Hair follicular keratinocyte (primary cell): ENCODE measurements around a stretch of chr17.

DNA sequence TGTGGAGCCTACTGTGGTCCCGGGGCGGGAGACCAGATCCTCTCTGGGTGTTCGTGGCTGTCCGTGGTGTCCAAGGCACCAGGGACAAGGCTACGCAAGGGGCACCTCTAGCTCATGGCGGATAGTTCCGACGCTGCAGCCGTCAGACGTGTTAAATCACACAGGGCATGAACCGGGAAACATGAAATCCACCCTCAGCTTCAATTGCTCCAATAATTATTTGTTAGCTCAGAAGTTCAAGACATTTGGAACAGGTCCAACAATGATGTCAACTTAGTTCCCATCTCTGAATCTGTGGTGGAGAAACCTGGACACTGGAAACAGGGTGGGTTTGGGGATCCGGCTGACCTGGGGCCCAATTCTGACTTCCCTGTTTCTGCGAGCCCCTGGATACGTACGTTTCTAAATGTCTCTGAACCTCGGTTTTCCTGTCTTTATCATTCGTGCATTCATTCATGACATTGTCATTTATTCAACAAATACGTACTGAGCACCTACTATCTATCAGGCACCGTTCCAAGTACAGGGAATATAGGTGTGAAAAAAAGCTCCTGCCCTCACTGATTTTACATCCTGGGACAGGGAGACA lies 88.0 kb upstream of the DNAH17 start:
- RAMPAGE, long total RNA, result no peak

DNA sequence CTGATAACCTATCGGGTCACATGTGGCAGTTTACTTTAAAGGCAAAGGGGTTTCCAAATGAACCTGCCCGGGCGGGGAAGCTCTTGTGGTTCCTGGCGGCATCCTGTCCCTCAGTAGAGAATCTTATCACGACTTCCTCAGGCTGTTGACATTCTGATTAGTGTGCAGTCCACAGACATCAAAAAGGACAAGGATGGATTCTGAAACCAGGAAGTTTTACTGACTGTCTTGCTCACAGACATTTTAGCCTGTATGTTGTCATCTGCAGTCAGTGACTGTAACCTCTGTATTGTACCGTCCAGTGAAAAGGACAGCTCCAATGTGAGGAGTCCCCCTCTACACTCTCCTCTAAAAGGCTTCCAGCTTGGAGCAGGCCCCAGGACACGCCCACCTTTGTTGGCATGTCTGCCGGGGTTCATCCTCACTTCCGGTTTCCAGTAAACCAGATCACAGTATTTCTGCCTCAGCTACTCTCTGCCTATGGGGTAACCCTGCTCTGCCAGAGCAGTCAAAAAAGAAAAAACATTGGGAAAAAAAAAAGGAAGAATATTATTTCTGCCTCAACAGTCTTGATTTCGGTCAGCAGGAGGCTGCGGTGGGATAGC lies 88.9 kb upstream of the DNAH17 start:
- RAMPAGE, long total RNA, result no peak

DNA sequence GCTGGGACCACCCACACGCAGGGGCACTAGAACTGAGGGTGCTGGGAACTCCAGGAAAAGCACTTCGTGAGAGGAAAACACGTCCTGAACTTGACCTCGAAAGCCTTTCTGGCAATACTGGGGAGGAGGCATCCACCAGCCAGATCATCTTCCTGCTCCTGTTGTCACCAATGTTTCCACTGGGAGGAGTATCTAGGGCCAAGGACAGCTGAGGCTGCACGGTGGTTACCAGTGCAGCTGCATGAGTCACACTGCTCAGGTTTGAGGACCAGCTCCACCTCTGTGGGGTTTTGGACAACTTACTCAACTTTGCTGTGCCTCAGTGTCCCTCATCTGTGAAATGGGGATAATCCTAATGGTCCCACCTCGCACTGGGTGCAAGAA lies 100.4 kb upstream of the DNAH17 start:
- RAMPAGE, long total RNA, result no peak

DNA sequence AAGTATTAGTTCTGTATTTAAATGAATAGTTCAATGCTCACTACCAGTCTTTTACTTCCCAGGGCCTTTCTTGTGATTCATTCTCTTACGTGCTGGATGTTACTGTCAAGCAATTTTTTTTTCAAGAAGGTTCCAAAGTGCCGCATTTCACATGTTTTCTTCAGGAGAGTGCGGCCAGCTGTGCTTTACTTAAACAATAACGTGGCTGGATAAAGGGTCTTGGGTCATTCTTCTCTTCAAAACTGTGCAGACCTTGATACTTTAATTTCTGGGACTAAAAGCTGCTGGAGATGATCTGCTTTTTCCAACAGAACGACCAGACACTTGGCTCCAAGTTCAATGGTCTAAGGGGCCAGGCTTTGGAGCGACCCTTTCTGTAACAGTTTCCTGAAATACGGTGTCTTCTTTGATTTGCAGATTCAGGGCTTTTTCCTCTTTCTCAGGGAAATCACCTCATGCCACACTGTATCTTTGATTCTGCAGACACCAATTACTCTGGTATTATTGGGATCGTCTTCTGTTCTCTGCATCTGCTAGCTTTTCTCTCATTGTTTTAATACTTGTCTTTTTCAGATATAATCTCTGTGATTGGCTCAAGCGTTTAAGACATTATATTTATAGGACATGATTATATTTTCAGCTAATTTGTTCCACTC lies 96.3 kb downstream of the CYTH1 start:
- RAMPAGE, long total RNA, result no peak

DNA sequence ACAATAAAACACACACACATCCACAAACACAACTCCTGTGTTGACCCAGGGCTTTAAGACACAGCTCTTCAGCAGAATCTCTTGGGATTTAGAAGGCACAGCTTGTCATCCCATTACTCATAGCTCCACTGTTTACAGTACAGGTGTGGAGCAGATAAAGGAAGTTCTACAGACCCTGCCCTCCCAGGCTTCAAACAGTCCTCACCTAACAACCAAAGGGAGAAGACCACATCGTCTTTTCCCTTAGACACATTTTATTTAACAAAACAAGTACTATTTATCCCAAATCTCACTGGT lies 46.3 kb downstream of the CYTH1 start:
- RAMPAGE, long total RNA, result no peak

GRCh38 chr17:78738055-78738757 lies 43.9 kb downstream of the CYTH1 start:
- RAMPAGE, long total RNA, result no peak

DNA sequence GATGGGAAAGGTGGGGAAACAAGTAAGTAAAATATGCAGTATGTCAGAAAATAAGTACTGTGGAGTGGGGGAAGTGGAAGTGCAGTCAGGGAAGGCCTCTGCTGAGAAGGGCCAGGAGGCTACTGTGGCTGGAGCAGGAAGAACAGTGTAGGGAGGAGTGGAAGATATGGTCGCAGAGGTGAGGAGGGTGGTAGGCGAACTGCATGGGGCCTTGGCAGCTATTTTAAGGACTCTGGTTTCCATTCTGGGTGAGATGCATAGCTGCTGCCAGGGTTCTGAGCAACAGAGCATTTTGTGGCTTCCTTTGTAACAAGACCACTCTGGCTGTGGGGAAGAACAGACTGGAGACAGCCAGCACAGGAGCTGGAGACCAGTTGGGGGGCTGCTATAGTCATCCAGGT lies 42.7 kb downstream of the CYTH1 start:
- RAMPAGE, long total RNA, result no peak

DNA sequence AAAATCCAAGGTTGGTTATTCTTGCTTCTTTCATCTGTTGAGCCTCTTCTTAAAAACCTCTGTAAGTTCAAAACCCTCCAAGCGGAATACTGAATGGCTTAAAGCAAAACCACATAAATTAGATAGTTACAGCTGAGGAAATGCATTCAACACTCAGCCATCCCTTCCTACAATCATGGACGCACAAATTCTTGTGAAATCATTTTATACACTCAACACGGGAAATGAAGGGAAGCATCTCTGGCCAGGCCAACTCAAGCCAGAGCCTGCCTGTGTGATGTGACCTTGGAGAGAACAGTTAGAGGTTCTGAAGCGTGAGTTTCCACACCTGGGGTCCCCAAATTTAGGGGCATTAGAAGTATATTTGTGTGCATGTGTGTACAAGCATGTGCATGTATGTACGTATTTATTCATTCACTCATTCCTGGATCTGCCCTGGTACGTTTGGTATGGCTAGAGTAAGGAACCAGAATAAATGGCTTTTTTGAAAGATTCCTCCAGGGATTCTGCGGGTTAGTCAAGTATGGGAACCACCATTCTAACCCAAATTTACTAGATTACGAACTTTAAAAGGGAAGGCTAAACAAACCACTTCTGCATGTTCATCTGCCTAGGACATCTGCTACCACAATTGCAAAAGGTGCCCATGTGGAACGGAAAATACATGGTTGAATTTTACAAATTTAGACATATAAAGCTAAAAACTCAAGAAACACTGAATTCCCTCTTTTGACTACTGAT lies 22.3 kb downstream of the CYTH1 start:
- RAMPAGE, long total RNA, result no peak

DNA sequence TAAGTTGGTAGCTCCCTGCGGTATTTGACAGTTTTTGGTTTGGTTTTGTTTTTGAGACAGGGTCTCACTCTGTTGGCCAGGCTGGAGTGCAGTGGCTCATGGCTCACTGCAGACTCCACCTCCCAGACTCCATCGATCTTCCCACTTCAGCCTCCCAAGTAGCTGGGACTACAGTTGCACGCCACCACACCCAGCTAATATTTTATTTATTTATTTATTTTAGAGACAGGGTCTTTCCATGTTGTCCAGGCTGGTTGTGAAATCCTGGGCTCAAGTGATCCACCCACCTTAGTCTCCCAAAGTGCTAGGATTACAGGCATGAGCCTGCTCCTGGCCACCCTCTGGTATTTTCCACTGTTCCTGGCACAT lies 3.4 kb upstream of the CYTH1 start:
- RAMPAGE, long total RNA, result no peak

DNA sequence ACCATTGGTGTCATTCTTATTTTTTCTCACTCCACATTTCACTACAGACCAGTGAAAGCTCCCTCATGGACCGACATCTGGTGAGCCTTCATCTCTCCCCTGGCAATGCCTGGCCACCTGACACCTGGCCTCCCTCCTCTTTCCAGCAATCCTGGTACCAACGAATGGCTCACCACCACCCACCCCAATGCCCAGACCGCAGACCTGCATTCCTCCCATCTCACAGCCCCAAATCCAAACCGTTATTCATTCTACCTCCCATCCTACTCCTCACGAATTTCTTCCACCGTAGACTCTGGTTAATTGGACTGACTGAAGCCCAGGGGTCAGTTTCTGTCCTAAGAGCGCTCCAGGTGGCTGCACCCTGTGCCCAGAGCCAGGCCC lies 15.2 kb downstream of the USP36 start:
- RAMPAGE, long total RNA, result no peak

GRCh38 chr17:78827001-78827751 lies 13.4 kb downstream of the USP36 start:
- RAMPAGE, long total RNA, result no peak

DNA sequence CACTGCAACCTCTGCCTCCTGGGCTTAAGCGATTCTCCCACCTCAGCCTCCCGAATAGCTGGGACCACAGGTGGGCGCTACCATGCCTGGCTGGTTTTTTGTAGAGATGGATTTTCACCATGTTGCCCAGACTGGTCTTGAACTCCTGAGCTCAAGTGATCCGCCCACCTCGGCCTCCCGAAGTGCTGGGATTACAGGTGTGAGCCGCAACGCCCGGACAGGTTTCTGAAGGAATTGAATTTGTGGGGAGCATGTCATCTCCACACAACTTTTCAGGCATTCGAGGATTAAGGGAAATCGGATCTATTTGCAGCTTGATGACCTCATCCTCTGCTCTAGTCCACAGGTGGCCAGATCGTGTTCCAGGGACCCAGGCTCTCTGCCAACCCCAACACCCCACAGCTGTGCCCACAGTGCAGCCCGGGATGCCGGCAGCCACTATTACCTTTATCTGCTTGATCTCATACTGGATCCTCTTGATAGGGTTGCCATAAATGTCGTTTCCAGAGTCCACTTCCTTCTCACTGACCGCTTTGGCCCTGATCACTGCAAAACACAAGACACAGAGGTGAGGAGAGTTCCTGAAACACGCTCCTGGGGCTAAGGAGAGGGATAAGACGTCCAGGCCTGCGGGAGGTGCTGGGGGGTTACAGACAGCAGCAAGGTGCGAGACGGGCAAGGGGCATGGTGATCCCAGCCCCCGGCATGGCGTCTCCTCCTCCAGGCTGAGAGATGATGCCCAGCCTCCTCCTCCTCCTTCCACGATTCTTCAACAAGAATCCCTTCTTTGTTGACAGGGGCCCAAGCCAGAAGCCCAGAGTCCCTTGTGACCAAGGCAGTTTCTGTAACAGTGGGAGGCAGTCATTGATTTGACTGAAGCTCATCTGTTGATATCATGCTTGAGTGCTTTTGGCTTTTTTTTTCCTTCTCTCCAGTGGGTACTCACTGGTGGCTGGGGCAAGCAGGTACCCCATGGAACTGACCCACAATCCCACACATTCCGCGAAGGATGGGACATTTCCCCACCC lies 29.3 kb downstream of the CEP295NL start:
- RAMPAGE, long total RNA, result no peak

GRCh38 chr17:78876866-78877465 lies 26.0 kb downstream of the CEP295NL start:
- RAMPAGE, long total RNA, result no peak

- RAMPAGE, long total RNA, result no peak
Measured at GRCh38 chr17:78896255-78897212, 6.5 kb downstream of the CEP295NL start.

- RAMPAGE, long total RNA, result no peak
Measured at GRCh38 chr17:79005335-79005946, 4.1 kb downstream of the CANT1 start.

DNA sequence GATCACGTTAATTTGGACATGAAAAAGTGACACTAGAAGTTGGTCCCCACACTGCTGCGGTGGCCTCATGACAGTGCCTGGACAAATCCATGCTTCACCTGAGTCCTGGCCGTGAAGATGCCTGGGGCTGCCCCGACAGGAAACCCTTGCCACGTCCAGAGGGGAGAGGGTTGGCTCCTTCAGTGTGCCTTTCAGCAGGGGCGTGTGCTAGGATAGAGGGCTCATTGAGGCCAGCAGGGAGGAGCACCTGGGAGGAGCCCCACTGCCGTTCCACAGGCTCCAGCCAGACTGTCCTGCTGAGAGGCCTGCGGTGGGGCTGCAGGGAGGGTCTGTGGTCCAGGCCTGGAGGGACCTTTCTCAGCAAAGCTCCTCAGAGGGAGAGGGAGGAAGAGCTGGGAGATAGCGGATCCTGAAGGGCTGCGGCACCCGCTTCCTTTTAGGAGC lies 1.6 kb downstream of the CANT1 start:
- RAMPAGE, long total RNA, result no peak

DNA sequence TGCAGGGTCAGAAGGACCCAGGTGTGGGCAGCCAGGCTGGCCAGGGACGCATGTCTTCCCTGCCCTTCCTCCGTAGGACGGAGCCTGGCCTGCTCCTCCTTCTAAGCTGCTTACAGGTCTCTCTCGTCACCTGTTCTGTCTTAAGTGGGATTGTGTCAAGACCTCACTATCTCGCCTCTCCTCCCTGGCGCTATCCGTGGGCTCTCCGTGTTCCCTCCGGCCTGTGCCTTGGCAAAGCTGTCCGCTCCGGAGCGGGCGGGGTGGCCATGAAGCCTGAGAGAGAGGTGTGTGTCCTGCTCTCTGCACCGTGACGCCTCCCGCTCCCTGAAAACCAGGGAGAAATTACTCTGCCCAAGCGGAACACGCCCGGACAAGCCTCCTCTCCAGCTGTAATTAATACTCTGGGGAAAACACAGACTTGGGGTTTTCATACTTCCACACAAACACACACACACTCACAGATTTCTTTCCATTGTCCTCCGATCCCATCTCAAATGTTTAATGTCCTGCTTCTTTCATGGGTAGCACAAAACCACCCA lies 153.5 kb downstream of the ENGASE start:
- RAMPAGE, long total RNA, result no peak

DNA sequence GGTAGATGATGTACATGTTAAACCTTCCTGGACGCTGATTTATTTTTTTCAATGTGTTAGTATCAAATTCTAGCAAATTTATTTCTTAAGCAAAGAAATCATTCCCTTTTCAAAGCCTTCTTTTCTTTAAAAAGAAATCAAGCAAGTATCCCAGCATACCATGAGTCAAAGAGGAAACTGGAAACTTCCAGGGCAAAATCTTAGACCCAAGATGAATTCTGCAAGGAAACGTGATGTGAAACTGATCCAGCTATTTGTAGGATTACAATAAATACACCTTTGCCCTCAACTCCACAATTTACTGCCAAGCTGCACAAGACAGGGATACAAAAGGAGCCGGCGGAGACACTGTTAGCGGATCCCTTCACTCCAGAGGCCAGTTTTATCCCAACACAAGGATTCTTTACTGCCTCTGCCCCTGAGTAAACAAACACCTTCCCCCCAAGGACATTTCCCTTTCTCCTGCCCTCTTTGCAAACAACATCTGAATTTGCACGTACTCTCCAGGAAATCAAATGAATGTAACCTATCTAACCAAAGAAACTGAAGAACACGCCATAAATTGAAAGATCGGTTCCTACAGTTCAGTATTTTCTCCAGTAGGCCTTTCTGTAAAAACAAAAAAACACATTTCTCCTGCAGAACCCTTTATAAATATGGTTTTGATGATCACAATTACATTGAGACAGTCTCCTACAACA lies 1.6 kb upstream of the CBX2 start:
- RAMPAGE, long total RNA, result no peak

- RAMPAGE, long total RNA, result no peak
Measured at GRCh38 chr17:79840384-79841401, 1.5 kb upstream of the CBX4 start.

- RAMPAGE, long total RNA, result no peak
Measured at GRCh38 chr17:79841402-79842504, 2.5 kb upstream of the CBX4 start.